CD14-positive monocyte (primary cell): ENCODE measurements around a stretch of chr6.

DNA sequence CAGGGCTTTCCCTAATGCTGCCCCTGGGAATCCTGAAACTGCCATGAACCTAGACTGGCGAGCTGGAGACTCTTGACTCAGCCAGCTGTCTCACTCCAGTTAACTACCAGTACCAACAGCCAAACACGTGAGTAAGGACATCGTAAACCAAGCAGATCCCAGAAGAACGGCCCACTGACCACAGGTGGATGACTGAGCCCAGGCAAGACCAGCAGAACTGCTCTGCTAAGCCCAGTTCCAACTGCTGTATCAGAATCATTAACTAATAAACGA is 72.9 kb upstream of the ADTRP start:
- CAGE, long polyA plus RNA = no peak

DNA sequence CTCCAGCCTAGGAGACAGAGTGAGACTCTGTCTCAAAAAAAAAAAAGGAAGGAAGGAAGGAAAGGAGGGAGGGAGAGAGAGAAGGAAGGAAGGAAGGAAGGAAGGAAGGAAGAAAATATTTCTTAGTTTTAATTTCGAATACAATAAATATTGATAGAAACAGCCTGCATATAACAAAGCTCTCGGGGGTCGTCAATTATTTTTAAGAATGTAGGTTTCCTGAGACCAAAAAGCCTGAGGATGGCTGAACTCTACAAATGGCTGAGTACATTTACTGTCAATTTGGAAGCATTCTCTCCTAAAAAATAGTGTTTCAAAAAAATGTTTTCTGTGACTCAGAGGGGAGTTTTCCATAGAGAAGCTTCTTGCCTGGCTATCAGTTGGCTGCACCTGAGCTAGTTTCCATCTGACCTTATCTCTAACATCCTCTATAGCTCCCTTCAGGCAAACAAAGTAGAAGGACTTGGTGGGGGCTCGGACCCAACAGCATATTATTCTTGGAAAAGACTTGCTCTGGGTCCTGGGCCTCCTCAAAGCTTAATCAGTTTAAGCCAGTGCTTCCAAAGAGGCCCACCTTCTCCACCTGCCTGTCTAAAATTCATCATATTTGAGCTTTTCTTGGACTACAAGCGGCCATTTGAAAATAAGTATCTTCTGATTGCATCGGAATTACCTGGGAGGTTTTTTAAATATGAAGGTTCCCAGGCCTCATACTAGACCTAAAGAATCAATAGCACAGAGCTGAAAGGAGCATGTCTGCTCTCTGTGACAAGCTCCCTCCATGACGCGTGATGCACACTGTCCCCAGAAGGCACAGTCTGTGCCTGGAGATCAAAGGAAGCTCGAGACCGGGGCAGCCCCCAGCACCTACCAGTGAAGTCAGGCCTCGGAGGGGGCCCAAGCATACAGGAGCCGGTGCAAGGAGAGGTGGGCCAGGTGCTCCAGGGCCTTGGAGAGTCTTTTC is 80.8 kb upstream of the HIVEP1 start:
- CAGE, long polyA plus RNA = no peak

DNA sequence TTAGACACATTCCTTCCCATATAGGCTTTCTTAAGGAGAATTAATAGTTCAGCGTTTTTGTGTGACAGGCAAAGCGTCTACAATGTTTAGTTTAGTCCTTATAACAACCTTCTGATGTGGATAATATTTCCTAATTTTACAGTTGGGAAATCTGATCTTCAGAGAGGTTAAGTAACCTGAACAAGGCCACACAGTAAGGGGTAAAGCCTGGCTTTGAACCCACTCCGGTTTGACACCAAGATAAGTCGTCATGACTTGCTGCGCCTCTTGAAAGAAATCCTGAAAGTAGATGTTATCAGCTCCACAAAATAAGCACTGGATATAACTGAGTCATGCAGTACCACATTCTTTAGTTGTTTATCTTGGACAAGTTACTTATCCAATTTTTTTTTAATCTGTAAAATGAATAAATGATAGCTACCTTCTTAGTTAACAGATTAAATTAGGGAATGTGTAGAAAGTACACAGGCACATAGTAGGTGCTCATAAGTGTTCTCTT is 1.9 kb downstream of the HIVEP1 start:
- CAGE, long polyA plus RNA = no peak

DNA sequence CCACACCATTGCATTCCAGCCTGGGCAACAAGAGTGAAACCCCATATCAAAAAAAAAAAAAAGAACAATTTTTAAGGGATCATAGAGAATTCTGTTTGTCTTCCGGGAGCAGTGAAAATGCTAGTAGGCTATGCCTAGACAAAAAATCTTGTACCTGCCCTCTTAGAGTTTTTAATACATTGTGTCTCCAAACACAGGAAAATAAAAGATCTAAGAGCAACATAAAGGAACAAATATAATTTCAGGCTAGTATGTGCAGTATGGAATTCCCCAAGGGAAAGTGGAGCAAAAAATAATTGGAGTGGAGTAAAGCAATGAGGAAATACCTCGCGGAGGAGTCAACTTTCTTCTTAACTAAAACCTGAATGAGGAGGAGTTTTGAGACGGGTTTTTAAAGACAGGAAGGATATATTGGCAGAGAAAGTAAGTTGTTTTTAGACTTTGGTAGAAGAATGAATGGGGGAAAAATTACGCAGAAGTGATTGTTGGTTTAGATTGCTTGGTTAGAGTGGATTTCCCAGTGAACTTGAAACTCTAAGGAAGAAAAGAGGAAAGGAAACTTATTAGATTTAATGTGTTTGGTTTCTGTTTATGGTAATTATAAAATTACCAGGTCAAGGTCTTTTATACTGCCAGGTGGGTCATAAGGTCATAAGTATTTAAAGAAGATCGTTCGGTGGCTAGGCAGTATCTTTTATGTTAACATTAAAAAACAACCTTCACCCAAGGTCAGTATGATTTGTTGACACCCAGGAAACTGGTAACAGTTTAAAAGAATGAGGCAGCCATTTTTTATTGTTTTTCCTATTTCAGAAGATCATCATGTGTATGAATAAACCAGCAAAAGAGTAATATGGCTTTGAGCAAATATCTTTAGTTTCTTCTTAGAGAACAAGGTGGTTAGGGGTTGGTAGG is 14.1 kb downstream of the HIVEP1 start:
- CAGE, long polyA plus RNA = no peak

DNA sequence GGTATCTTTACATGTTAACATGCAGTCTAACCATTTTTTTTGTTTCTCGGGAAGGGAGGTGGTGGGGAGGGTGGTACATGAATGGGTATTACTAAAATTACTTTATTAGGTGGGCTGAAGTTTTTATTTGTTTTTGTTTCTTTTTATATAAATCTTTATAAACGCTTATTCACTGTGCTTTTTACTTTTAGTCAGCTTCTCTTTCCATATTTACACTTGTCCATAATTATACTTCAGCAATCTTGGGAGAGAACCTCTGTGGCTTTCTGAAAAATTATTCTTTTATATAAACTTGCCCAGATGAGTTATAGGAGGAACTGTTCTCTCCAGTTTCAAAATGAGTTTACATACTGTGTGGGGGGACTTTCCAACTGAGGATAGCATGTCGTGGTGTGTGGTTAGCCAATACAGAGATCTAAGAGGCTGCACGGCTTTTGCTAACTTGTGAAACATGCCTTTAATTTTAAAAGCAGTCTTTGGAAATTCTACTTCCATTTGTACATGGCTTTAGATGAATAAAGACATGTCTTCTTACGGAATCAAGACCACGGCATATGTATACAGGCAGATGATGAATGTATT is 39.6 kb downstream of the HIVEP1 start:
- CAGE, long polyA plus RNA = no peak

- CAGE, long polyA plus RNA = no peak
Measured at GRCh38 chr6:12288249-12288624, 1.9 kb upstream of the EDN1 start.

GRCh38 chr6:12296001-12297045 is 6.2 kb downstream of the EDN1 start:
- CAGE, long polyA plus RNA = no peak

DNA sequence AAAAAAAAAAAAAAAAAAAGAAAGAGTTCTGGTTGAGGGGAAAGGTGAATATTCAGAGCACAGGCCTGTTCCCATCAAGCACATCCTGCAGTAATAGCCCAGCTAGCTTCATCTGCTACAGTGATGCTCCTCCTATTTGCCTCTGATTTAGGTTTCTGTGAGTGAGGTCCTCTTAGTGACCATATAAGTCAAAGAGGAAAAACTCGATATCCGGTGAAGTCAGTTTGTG is 33.8 kb downstream of the EDN1 start:
- CAGE, long polyA plus RNA = no peak

DNA sequence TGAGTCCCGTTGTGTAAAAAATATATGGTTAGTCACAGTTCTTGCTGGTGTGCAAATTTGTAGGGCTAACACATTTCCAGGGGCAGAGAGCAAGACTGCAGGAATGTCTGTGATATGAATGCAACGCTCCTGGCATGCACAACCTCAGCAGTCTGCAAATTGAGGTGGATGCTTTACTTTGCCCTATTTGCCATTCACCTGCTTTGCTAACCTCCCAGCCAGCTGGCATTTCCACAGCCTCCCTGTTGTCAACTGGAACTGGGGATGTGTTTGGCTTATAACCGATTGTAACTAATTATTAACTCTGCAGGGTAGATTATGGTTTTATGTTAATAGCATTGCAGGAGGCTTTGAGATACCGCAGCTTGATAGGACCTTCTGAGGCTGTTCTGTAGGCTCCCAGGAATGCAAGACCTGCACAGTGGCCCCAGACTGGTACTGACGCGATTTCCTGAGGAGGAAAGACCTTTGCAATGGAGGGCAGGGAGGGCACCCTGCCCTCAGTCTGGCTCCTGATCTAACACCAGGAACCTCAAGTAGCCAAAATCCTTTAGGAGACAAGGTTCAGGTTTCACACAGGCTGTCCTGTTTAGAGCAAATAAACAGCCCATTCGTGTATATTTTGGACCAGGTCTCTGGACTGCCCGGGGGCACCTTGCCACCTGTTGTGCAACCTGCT is 53.4 kb downstream of the EDN1 start:
- CAGE, long polyA plus RNA = no peak

DNA sequence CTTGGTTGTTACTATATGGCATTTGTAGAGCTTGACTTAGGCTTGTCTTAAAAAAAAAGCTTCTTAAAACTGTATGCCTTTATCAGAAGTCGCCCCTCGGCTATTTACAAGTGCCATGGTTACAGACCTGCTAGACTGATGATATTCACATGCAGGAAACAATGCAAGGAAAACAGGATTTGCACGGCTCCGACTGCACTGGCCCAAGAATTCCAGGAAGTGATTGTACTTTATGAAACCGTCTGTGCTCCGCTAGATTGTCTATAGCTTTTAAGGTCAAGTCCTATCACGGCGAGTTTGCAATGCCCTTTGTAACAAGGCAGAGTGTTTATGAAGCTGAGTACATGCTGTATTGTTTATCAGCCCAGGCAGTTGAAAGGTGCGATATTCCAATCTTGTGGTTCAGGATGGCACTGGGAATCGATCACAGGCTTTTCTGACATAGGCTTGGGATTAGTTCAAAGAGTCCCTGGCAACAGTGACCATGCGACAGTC is 131.5 kb upstream of the PHACTR1 start:
- CAGE, long polyA plus RNA = no peak

DNA sequence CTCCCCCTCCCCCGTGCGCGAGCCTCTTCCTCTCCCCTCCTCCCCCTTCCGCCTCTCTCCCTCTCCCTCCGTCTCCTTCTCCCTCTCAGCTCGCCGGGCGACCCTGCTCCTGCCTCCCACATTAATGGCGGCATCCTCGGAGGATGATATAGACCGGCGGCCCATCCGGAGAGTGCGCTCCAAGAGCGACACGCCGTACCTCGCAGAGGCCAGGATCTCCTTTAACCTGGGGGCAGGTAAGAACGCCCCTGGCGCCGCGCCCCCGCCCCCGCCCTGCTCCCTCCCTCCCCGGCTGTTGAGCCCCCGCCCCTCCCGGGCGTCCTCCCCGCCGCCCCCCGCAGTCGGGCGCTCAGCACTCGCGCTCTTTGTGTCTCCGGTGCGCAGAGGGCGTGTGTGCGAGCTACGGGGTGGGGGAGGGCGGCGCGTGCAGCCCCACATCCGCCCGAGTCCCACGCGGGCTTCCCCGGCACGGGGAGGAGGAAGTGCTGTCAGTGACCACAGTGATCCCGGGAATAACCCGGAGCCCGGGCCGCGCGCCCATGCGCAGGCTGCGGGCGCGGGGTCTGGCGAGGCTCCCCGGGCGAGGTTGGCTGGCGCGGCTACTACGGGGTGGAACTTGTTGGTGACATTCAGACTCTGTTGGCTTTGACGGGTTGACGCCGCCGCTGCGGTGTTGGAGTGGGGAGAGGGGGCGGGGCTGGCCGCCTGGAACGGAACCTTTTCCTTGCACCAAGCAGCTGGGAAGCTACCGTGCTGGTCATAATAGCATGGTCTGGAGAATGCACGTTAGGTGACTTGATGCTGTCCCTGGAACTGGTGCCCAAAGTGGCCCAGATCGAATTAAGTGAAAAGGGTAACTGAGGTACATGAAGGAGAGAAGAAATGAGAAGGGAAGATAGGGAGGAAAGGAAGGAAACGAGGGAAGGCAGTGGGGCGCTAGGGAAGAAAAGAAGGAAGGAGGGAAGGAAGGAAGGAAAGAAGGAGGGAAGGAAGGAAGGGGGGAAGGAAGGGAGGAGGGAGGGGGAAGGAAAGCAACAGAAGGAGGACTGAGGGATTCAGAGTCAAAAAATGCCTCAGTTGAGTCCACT is 33.3 kb downstream of the PHACTR1 start:
- CAGE, long polyA plus RNA = no peak

DNA sequence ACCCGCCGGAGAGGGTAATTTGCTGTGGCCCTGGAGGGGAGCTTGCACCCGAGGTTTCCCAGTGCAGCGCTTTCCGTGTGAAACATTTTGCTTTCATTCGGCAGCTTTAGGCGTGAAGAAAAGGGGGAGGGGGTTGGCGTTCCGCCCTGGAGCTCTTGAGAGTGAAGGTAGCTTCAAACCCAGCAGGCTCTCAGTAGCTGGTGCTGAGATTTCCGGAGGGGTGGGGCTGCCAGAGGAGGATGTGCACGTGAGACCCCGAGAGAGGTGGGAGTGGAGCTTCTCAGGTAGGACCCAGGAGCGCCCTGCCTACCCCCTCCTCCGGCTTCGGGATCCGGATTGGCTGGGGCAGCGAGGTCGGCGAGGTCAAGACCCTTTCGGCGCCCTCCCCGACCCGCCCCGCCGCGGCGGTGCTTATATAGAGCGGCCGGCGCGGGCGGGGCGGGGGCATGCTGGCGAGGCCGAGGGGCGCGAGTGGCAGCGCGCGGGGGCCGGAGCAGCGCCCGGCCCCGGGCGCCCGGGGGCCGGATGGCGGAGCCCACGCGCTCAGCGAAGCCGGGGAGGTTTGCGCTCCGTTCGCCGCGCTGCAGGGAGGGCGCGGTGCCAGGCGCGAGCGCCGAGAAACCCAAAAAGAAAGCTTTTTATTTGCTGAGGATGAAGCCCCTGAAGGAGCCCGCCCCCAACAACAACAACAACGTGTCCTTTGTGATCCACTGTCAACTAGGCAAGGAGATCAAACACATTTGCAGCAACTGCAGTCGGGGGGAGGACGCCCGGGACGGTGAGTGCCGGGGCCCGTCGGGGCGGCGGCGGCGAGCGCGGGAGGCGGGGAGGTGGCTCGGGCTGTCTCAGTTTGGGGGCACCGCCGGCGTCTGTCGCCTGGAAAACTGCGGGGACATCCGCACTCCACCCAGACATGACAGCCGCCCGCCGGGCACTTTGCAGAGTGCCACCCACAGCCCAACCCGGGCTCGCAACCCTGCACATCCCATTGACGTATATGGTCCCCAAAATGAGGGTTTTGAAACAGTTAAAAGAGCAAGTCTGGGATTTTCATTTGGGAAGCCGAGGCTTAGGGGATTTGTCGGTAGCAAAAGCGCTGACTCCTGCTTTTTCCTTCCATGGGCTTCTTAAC is 297.2 kb downstream of the PHACTR1 start:
- CAGE, long polyA plus RNA = no peak

DNA sequence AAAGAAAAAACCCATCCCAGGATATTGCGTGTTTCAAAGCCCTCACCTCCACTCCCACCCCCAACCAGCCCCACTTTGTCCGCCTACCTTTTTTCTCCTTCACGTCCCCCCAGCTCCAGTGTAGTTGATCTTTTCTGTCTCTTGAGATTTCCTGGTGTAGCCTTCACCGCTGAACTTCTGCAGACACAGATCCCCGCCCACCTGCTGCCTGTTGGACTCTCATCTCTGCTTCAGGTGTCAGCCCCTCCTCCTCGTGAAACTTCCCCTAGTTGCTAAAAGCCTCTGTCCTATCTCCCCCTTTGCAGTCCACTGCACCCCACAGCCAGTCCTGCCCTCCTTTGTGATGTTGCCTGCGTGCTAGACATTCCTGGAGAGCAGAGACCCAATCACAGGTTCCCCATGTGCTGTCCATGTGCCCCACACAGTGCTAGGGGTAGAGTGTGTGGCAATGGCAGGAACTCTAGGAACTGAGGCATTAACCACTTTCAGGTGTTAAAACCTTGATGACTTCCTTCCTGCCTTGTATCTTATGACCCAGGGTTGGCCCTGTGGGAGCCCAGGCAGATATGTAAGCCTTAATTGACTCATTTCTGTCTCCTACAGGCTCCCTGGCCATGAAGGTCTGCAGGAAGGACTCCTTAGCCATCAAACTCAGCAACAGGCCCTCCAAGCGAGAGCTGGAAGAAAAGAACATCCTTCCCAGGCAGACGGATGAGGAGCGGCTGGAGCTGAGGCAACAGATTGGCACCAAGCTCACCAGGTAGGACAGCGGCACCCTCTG is 98.7 kb downstream of the TBC1D7 start:
- CAGE, long polyA plus RNA = no peak

DNA sequence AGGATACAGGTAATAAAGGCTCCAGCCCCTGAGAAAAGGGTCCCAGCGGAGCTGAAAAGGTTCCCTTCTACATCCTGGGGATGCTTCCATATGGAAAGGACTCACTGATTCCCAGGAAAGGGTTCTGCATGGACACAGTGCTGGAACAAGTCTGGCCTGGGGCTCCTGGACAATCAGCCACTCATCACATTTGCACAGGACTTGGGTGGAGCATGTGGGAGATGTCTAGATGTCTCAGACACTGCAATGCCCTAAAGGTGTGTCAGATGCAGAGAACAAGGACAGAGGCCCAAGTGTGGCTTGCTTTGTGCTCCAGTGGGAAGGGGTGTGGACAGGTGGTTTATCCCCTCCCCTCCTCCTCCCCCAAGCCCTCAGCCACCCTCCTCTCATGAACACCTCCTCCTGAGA is 53.1 kb upstream of the TBC1D7 start:
- CAGE, long polyA plus RNA = no peak

- CAGE, long polyA plus RNA = no peak
Measured at GRCh38 chr6:13407579-13407951, 79.2 kb upstream of the TBC1D7 start.

GRCh38 chr6:13485487-13486604 is 1.6 kb downstream of the GFOD1 start:
- CAGE, long polyA plus RNA = no peak

GRCh38 chr6:13561562-13561927 is 12.9 kb upstream of the SIRT5 start:
- CAGE, long polyA plus RNA = no peak

- CAGE, long polyA plus RNA = no peak
Measured at GRCh38 chr6:13614080-13615036, 777 bp upstream of the NOL7 start.

- CAGE, long polyA plus RNA = no peak
Measured at GRCh38 chr6:13649098-13650392, 34.4 kb downstream of the NOL7 start.

DNA sequence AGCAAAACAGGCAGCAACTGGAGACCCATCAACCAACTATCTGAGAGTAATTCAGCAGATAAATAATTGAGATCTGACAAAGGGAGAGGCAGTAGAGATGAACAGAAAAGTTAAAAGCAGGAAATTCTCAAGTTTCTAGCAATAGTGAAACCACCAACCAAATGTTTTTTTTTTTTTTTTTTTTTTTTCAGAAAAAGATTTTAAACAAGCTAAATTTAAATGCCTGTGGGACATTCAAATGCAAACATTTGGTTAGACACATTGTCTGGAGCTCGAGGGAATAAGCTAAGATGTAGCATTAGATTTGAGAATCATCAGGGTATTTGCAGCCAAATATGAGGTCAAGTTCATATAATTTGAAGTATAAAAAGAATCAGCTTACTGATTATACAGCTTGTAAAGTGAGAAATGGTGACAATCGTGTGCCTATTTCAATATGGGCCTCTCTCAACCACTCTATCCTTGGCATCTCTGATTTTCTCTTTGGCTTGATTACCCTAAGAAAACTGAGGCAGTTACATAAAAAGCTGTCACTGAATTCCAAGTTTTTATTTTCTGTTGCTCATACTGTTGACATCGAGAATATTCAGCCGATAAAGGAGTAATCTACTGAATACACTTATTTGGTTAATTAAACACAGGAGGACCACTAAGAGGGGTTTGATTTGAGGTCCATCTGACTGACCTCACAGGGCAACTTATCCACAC is 16.2 kb downstream of the RANBP9 start:
- CAGE, long polyA plus RNA = no peak